A375 (cell line): Measurements from ENCODE around the gene NIFK.

DNA sequence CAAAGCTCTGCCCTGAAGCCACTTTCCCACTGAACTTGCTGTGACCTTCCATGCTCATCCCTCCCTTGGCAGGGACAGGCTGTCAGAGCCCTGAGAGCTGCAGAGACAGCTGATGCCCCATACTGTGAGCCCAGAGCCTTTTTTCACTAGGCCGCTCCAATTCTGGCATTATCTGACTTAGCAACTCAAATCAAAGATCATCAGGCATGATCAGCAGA lies 83.8 kb downstream of the CLASP1 start:
- RAMPAGE, long total RNA = no peak

GRCh38 chr2:121736519-121737409 lies at the start of gene NIFK:
Gene NIFK, minus strand, starts transcription at chr2:121736875.
- RAMPAGE, long total RNA = start-site peak on the minus strand at chr2:121736866-121736915, 850 and 558 reads in 2 replicates

DNA sequence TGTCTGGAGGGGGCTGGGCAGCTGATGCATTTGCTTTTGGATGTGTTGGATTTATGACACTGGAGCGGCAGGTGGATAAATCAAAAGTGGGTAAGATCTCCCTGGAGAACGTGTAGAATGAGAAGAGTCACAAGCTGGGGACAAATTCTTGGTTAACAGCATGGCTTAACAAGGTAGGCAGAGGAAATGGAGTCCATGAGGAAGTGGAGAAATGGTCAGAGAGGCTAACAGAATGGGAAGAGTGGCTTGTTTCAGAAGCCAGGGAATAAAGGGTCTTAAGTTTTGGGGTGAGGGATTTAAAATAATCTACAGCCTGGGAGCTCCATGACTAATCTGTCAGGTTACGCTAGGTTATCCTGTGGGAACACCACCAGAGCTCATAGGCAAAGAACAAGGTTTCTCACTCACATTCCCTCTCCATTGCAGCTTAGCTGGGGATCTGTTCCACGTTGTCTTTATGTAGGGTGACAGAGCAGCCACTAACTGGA lies 12.8 kb downstream of the TSN start:
- RAMPAGE, long total RNA = no peak

GRCh38 chr2:121867389-121867759 lies 111.9 kb downstream of the TSN start:
- RAMPAGE, long total RNA = no peak

DNA sequence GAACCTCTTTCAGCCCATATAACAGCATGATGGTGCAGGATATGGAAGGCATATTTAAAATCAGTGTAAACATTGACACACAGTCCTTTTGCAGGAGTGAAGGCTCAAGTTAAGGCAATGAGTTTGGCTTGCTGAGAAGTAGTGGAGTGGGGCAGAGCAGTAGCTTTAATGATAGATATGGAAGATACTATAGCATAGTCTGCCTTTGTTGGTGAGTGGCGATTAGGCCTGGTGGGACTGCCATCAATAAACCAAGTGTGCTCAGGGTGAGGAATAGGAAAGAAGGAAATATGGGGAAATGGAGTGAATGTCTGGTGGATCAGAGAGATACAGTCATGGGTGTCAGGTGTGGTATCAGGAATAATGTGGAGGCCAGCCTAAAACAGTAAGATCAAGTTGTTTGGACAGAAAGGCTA lies 365.6 kb upstream of the CNTNAP5 start:
- RAMPAGE, long total RNA = no peak

DNA sequence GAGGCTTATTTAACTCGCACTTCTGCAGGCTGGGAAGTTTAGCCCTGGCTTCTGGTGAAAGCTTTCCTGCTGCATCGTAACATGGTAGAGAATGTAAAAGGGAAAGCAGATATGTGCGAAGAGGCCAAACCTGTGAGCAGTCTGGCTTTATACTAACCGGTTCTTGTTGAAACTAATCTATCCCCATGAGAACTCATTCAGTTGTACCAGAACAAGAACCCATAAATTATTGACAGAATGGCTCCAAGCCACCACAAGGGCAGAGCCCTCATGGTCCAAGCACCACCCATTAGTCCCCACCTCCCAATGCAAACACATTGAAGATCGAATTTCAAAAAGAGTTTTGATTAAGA lies 318.7 kb downstream of the CNTNAP5 start:
- RAMPAGE, long total RNA = no peak

DNA sequence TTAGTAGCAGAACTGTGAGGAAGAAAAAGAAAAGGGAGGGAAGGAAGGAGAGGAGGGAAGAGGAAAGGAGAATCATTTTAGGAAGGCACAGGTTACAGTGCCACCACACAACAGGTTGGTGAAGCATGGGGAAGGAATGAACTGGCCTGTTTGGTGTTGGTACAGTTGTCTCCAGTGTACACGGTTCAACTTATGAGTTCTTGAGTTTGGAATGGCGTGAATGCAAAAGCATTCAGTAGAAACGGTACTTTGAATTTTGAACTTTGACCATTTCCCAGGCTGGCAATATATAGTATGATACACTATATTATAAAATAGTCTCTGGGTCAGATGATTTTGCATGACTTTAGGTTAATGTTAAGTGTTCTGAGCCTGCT lies 39.4 kb downstream of the GYPC start:
- RAMPAGE, long total RNA = no peak

DNA sequence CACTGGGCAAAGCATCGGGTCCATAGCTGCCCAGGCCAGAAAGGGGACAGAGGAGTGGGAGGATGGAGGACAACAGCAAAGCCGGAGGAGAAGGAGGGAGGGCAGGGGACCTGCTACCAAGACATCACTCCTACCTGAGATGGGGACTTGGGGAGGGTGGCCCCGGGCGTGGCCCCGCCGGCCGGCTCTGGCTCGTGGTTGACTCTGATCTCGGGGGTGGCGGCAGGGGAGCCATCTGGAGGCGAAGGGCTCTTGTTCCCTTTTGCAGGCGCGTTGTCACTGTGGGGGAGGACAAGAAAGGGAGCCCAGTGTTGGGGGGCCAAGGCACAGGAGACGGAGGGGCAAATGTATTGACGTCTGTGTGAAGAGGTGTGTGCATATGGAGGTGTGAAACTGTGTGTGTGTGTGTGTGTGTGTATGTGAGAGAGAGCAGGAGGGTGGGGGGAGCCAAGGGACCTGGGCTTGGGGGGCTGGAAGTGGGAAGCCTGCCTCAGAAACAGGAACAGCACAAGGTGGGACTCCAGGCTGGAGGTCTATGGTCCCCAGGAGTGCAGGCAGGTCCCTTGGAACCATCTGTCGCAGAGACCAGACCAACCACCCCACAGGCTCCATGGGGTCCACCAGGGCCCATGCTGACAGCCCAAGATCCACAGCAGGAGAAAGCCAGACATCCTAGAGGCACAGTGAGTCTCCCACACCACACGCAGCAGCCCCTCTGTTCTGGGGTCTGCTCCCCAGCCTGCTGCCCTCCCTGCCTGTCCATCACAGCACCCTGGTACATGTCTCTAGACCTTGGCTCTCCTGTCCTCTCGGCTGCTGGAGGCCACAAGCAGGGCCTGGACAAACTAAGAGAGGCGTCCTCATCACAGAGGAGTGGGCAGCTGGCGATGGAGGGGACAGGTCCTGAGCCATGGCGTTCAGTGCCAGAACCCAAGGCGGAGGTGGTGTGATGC lies 47.8 kb downstream of the BIN1 start:
- RAMPAGE, long total RNA = no peak

DNA sequence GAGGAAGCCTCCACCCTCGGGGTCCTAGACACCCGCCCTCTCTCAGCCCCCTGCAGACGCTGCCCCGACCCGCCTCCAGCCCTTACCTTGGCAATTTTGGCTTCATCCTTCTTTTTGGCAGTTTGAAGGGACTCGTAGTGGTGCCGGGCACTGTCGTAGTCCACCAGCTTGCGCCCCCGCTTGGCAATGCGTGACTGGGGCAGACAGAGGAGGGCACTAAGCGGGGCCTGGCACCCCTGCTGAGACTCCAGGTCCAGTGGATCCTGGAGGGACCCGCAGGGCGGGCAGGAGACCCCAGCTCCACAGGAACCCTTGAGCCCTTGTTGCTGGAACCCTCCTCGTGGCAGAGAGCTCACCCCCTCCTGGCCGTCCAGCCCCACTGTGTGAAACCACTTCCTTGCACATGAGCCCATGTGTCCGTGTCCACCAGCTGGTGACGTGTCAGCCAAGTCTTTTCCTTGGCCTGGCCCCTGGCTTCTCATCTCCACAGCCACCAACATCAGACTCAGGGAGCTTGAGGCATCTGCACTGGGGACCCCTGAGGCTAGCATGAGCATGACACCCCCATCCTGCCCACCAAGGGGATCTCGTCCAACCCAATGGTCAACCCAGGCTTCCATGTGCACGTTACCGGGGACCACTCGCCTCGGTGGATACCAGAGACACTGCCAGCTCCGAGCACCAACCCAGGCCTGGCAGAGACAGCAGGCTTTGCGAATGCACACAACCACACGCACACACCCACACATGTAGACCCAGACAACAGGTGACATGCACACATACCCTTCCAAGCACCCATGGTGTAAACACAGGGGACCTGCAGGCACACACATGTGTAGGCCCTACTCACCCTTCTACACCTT lies 37.9 kb downstream of the BIN1 start:
- RAMPAGE, long total RNA = no peak

GRCh38 chr2:127081563-127082456 lies 25.1 kb downstream of the BIN1 start:
- RAMPAGE, long total RNA = no peak

DNA sequence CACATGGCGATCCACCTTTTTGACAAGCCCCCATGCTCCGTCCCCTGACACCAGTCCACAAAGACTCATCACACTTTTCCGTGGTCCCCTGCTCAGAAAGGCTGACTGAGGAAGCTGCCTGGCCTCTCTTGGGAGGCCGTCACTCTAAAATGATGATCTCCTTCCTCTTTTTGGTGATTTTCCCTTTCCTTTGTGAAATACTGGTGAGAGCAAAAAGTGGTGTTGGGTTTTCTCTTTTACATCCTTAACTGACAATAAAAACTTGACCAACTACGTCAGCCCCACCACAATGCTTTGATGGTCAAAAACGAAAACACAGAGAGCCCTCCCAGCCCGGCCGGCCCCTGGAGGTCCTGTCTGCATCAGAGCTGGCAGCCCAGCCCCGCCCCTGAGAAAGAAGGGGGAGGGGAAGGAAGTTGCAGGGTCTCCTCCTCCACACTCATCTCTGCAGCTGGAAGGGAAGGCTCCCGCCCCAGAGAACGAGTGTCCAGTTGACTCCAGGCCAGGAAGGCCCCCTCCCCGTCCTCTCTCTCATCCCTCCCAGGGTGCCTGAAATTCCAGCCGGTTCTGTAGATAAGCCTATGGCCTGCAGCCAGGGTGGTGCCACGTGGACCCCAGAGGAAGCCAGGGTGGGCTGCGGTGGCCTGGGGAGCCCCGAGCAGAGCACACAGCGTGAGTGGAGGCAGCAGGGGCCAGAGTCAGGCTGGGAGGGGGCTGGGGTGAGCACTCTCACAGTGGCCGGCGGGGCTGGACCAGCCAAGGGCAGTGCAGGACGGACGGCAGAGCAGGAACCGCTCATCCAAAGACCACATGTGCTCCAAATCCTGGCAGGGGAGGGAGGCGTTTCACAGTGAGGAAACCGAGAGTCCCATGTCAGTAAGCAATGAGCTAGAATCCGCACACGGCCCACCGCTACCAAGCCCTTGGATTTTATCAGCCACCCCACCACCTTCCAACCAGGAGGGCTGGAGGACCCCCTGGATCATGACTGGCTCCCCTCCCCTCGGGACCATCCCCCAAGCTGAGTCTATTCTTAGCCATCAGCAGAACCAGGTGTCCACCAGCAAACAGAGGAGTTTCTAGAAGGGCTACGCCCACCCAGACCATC lies 19.7 kb downstream of the BIN1 start:
- RAMPAGE, long total RNA = no peak

- RAMPAGE, long total RNA = no peak
Measured at GRCh38 chr2:127107599-127108092, 692 bp upstream of the BIN1 start.

GRCh38 chr2:127115454-127116328 lies 8.7 kb upstream of the BIN1 start:
- RAMPAGE, long total RNA = no peak

- RAMPAGE, long total RNA = no peak
Measured at GRCh38 chr2:127478621-127479876, 47.2 kb downstream of the IWS1 start.

- RAMPAGE, long total RNA = no peak
Measured at GRCh38 chr2:127503265-127503969, 22.9 kb downstream of the IWS1 start.

DNA sequence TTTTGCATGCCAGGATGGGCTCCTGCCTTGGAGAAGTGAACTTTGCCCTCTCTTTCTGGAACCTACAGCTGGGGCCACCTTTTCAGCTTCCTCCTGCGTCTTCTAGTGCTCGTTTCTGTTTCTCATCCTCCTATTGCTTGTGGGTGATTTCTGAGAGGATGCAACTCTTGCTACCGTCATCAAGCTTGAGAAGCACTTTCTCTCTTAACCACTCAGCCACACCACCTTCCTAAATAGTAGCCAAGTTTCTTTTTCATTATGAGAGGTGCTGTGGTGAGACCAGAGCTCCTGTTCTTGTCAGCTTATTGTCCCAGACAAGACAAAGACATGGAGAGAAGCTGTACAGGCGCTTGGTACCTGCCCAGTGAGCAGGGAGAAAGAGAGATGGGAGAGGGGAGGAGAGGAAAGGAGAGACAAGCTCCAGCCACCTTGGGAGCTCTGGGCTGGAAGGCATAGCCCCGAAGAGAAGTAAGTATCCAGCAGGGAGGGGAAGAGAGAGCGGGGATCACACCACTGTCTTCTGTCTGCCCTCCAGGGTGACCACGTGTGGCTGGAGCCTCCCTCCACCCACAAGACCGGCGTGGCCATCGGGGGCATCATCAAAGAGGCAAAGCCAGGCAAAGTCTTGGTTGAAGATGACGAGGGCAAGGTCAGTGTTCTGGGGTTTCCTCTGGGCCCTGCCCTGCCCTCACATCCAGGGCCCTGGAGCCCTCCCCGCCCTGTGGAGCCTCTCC lies 28.3 kb downstream of the MYO7B start:
- RAMPAGE, long total RNA = no peak

- RAMPAGE, long total RNA = no peak
Measured at GRCh38 chr2:127641862-127642511, 4.0 kb upstream of the GPR17 start.

DNA sequence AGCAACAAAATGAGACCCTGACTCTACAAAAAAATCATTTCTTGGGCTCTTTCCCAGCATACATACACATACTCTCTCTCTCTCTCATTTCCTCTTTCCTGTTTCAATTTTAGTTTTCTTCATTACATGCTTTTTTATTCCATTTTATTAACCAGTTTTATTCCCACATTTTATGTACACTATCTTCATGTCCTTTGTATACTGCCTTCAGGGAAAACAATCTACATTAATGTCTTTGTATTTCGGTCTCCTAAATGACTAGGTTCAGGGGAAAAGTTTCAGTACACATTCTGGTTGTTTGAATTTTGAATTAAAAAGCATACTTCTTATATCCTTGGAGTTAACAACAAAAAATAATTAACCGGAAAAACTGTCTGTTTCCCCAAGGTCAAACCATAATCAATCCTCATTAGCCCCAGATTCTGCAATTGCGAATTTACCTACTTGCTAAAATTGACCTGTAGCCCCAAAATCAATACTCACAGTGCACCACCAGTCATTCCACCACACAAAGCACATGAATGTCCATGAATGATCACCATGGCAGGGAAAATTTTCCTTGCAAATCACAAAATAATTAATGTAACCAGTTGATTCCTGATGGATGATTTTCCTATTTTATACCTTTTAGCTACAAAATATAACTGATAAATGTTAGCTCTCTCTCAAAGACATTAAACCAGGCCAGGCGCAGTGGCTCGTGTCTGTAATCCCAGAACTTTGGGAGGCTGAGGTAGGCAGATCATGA lies 14.3 kb downstream of the WDR33 start:
- RAMPAGE, long total RNA = no peak

- RAMPAGE, long total RNA = no peak
Measured at GRCh38 chr2:127862085-127862719, 4.2 kb upstream of the POLR2D start.

- RAMPAGE, long total RNA = no peak
Measured at GRCh38 chr2:128065887-128066437, 25.0 kb upstream of the UGGT1 start.